ENCODE results near the gene HOMER3.

- PRO-cap: no peak
These were observed 7.4 kb upstream of the CERS1 start for GRCh38 chr19:18903236-18903814.

- PRO-cap: no peak
These were observed 10.8 kb upstream of the CERS1 start for GRCh38 chr19:18906509-18907360.

GRCh38 chr19:18940690-18941772 lies at the start of gene HOMER3:
TSS of gene HOMER3 (minus strand) at chr19:18941217.
- PRO-cap: unidirectional peak, minus-strand start at chr19:18941259

GRCh38 chr19:19110308-19111442 lies 27.6 kb downstream of the TMEM161A start:
- PRO-cap: no peak

DNA sequence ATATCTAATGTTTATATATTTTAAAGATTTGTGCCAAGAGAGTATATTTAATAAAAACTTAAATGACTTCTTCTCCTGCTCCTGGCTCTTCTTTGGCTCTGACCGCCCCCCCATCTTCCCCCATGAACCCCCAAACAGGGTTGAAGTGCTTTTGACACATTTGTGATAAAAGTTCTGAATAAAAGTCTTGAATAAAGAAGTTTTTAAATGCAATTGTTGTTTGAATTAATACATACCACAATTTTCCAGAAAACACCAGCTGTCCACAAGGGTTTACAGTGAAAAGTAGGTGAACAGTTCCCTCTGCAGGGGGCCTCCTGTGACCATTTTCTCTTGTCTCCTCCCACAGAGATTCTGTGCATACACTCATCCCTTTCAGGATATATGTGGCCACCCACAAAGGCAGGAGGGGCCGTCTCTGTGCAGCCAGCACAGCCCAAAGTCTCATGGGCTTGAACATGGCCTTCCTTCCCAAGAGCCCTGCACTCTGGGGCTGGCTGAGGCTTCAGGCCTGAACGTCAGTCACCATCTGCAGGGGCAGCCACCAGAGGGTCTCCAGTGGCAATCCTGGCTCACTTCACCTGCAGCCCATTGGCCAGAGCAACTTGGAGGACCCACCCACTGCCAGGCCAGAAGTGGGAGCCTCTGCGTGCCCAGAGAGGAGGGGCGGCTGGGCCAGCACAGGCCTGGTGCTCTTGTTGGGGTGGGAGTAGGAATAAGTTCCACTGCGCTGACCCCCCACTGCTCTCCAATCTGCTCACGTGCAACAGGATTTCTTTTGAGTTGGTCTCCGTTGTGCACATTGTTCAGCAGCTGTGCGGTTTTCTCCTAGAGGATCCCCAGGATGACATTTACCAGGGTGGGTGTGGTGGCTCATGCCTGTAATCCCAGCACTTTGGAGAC lies 25.2 kb downstream of the TMEM161A start:
- PRO-cap: no peak

DNA sequence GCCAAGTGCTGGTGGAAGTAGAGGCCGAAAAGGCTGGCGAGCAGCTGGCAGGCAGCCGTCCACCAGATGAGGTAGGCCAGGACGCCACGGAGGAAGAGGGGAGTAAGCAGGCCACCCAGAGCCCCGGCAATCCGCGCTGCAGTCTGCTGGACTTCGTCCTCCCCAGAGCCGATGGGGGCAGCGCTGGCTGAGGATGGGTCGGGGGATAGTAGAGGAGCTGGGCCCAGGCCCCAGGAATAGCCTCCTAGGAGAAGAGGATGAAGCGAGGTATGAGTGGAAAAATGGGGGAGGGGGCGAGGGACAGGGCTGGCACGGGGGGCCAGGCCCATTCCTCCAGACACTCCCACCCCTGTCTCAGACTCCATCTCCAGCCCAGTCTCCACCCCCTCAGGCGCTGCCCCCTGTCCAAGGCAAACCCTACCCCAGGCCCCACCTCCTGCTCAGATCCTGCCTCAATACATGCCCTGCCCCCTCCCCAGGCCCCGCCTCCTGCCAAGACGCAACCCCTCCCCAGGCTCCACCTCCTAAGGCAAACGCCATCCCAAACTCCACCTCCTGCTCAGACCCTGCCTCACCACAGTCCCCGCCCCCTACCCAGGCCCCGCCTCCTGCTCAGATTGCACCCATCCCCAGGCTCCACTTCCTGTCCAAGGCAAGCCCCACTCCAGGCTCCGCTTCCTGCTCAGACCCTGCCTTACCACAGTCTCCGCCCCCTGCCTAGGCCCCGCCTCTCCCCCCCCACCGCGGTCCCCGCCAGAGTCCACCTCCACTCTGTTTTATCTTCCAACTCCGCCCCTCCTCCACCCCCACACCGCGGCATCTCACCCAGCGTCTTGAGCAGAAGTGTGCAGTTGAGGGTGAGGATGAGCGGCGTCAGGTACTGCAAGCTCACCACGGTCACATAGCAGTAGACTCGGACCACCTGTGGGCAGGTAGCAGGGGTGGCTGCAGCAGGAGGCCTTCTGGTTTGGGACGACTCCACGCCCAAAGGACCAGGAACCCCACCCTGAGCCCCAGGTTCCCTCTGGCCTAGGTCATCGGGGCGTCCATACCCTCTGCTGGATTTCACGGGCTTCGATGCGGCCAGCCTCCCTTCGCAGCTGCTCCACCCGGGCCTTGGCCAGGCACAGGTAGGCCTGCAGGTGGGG lies 18.0 kb downstream of the TMEM161A start:
- PRO-cap: bidirectional peak, plus-strand start at position 639 of the sequence, minus-strand start at position 431 of the sequence; unidirectional peak, plus-strand start at position 850 of the sequence

- PRO-cap: no peak
These were observed 649 bp downstream of the TMEM161A start for GRCh38 chr19:19137477-19138181.

DNA sequence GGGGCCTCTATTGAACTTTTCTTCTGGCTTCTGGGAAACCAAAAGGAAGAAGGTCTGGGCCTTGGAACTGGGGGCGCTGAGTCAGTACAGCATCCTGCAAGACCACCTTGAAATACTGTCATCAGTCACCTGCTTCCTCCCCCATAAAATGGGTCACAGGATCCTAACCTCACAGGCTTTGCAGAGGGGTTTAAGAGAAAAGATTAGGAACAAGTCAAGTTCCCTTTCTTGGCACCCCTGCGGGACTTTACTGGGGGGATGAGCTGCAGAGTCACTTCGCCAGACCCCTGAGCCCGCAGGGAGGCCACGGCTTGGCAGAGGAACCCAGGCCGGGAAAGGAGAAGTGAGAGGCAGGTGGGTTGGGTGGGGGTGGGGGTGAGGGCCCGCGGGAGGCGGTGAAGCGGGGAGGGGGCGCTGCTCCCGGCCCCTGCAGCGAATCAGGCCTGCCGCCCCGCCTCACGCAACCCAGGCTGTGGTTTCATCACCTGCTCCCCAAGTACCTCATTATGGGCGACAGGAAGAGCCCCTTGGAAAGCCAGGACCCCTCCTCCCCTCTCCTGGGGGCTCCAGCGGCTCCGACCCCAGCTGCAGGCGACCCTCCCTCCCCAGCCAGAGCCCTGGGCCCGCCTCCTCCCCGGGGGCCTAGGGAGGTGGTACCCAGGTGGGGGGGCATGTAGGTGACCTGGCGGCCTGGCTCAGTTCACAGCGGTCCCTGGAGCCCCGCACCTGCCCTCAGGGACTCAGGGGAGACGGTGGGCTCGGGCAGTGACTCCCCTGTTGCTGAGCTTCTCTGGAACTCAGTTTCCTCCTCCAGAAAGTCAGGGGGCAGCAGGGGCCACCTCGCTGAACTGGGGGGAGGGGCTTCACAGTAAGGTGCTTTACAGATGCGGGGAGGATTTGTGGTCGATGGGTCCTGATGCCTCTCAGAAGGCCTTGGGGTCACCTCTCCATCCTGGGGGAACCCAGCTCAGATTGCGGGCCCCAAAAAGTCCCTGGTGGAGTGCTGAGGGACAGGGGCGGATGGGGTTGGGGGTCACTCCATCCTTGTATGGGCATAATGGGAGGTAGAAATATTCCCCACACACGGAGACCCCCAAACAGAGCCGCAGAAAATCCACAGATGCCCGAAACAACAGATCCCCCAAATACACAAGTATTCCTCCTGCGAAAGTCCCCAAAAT lies 9.4 kb downstream of the MEF2B start:
- PRO-cap: no peak

GRCh38 chr19:19193781-19194259 lies 1.8 kb downstream of the RFXANK start:
- PRO-cap: no peak

GRCh38 chr19:19342897-19343732 lies 22.5 kb downstream of the MAU2 start:
- PRO-cap: no peak

DNA sequence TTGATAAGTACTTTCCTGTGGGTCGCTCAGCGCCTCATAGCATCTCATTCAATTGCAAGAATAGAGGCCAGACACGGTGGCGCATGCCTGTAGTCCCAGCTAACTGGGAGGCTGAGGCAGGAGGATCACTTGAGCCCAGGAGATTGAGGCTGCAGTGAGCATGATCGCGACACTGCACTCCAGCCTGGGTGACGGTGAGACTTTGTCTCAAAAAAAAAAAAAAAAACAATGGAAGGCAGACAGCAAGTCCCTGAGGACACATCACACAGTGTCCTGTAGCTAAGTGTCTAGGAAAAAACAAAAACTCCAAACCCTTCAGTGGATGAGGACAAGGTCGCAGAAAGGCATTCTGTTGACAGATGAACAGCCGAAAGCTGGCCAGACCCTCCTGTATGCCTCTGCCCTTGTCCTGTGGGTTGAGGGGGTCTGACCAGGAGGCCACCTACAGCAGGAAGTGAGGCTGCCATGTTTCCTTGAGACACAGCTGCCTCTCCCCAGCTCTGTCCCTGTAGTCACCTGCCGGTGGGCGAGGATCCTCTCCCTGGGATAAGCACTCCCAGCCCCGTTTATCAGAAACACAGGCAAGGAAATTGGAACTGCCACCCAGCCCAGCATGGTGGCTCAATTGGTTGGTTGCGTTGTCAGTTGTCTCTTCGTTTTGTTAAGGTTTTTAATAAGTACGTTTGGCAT lies 37.4 kb downstream of the MAU2 start:
- PRO-cap: no peak

DNA sequence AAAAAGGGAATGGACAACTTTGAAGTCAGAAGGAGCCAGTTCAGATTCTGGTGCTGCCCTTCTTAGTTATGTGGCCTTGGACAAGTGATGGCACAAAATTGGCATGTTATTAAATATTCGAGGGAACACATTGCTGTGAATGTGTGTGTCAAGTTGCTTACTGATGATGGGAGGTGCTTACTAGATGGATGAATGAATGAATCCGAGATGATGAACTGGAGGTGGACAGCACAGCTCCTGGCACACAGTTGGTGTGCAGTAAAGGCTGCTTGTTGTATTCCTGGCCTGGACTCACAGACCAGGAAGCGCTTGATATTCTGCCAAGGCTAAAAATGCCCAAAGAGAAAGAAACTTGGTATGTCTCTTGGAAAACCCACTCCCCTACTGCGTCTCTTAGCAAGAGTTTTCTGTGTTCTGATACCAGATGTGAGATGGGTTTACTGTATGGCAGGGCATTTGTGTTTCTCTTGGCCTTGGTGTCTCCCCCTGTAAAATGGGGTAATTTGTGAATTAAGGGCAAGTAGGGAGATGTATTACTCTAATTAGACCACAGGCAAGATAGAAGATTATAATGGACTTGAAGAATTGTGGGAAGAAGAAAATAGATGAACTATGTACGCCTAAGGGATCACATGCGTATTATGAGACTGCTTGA lies 15.2 kb upstream of the GATAD2A start:
- PRO-cap: no peak

- PRO-cap: no peak
These were observed 726 bp upstream of the GATAD2A start for GRCh38 chr19:19404720-19405177.

DNA sequence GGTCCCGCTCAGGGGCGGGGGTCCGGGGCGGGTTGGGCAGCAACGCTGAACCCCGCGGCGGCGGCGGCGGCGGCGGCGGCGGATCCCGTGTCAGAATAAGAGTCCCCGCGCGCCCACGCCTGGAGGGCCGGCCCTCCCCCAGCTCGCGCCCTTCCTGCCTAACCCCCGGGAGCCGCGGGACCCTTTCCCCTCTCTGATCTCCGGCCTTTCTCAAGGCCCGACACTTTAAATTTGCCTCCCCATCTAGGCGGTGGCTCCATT lies 853 bp downstream of the GATAD2A start:
- PRO-cap: no peak

DNA sequence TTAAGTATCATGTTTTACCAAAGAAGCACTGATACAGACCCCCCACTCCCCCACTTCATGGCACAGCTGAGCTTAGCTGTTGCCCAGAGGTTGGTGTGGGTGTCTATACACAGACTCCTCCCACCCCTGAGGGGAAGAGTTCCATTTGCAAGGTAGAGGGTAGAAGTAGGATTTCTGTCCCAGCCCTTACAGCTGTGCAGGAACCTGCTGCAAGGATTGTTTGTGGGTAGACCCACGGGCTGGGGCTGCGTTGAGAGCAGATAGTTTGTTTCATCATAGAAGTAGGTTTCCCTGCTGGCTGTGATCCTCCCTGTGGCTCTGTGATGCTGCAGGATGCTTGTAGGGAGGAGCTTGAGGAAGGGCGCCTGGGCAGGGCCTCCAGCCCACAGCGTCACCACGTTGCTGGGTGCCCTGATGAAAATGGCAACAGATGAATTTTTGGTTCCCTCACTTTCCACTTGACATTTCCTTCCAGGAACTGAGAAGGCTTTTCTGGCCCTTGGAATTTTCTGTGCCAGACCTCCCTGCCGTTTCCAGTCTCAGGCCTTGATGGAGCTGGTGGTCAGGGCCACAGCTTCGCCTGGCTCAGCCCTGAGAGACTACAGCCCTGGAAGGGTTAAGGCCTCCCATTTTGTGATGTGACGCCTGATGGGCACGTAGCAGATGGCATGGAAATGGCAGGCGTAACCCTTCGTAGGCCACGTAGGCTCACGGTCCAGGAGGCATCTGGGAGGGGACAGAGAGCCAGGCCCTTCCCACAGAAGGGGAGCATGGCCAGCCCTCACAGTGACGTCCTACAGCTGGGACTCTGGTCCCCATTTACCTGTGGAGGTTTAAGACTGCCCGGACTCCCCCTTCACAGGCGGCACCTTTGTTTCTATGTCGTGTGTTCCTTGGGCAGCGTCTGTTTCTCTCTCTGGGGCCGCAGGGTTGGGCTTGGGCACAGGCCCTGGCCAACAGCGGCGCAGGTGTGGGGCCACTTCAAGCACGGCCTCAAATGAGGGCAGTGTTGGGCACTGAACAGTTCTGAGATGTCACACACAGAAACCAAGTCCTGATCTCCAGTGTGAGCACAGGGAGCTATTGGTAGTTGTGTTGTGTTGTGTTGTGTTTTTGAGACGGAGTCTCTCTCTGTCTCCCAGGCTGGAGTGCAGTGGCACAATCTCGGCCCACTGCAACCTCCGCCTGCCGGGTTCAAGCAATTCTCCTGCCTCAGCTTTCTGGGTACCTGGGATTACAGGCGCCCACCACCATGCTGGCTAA lies 42.3 kb downstream of the GATAD2A start:
- PRO-cap: no peak

- PRO-cap: unidirectional peak, minus-strand start at chr19:19463868
These were observed 51.7 kb downstream of the TSSK6 start for GRCh38 chr19:19463598-19464121.

DNA sequence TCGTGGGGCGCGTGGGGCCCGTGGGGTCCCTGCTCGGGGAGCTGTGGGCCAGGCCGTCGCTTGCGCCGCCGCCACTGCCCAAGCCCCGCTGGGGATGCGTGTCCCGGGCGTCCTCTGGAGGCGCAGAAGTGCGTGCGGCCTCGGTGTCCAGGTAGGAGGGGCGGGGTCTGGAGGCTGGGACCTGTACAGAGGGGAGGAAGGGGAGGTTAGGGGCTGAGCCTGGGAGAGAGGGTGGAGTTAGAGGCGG lies 3.0 kb downstream of the CILP2 start:
- PRO-cap: no peak

GRCh38 chr19:19618813-19619127 lies 283 bp upstream of the PBX4 start:
- PRO-cap: no peak

- PRO-cap: no peak
These were observed 7.2 kb upstream of the LPAR2 start for GRCh38 chr19:19635222-19635546.

DNA sequence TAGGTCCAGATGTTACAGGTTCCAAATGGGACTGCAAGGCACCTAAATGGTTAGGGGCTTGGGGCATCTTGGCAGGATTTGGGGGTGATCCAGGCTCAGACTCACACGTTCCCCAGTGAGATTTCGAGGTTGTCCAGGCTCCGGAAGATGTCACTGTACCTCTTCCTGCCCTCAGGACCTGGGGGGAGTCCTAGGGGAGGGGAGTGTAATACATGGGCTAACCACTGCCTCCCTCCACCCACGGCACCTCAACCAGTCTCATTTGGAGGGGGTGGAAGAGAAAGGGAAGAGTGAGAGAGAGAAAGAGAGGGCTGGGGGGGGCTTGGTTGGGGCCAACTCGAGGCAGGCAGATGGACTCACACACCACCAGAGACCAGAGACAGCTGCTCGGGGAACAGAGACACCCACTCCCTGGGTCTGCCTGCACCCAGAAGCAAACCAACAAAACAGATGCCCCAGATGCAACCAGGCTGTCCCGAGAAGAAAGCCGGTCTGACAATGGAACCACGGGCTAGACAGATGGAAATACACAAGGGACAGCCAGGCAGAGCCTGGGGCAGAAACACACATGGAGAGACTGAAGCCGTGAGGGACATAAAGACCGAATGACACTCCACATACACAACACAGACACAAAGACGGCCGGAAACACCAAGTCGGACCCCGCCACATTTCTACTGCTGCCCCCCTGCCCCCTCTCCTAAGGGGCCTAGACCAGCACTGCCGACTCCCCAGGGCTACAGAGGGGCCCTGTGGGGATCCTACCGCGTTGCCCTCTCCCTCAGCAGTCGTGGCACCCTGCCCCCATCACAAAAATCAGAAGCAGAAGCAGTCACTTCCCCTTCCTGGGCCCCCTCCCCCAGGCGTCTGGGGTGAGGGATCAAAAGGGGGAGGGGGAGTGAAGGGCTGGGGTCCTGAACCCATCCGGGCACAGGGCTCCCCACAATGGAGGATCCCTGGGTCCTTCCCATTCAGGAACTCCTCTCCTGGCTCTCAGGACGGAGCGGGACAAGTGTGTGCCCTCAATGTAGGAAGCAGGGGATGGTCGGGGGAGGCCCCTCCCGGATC lies 693 bp downstream of the GMIP start:
- PRO-cap: no peak

Measured in right common carotid artery plus branches (tissue), 1 donor.